Epidermal melanocyte (primary cell): Measurements from ENCODE around the genes LCMT1 and GTF3C1.

DNA sequence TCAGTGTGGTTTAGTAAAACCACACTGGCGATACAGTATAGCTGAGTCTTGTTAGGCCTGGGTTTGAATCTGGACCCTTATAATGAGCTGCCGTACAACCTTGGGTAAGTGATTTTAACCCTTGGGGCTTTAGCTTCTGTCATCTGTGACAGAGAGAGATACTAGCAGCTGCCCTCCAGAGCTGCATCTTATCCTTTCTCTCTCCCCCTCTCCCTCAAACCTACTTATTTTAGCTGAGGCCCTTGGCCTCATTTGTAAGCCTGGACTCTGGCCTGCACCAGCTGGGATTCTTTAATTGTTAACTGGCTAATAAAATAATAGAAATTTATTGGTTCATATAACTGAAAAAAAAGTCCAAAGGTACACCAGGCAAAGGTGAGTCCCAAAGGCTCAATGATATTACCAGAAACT is 9.8 kb downstream of the CHP2 start:
- RRBS: no CpG with 5 or more reads among the region's 2 CpGs

- RRBS: no CpG with 5 or more reads among the region's 47 CpGs
These were observed at the start of gene LCMT1 for GRCh38 chr16:25111677-25112317. TSS of gene LCMT1 (plus strand) at chr16:25111742.

DNA sequence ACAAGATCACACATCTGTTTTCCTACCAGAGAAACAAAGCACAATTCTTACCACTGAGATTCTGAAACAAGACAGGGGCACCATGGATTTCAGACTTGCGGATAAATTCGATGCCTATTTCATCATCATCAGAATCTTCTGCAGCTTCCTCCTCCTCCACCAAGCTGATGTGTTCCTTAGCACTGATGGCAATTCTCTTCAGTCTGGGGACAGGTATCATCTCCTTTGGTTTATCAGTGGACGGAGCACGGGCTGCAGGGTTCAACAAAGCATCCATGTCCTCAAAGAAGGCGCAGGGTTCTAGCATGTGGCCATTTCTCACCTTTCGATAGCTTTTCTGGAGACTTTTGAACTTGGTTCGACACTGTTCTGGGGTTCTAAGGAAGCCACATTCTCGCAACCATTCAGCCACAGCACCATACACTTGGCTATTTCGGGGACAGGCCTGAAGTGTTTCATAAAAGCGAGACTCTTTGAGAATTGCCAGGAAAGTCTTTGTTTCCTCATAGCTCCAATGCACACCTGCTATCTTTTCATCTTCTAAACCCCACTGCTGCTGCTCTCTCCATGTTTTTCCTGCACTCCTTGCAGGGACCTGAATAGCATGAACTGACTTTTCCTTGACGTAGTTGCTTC is 10.9 kb downstream of the ZKSCAN2 start:
- RRBS: no CpG with 5 or more reads among the region's 11 CpGs

DNA sequence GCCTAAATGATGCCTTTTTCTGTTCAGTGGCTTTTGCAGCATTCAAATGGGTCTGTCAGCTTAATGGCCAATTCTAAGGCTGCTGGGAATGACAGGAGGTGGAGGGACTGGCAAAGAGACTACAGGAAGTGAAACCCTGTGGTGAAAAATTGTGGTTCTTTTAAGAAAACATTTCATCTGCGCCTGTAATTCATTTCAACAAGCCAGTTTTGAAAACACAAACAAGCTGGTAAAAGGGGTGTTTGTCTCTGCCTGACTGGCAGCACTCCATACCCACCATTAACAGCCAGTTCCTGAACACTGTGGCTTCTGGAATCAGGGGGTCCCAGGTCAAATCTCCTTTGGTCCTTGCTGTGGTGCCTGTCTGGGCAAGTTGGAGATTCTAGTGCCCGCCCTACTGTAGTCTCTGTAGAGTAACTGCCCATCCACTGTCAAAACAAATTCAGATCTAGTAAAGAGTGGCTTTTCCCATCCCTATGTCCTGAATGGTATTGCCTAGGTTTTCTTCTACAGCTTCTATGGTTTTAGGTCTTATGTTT is 3.5 kb upstream of the KDM8 start:
- RRBS: no CpG with 5 or more reads among the region's 2 CpGs

DNA sequence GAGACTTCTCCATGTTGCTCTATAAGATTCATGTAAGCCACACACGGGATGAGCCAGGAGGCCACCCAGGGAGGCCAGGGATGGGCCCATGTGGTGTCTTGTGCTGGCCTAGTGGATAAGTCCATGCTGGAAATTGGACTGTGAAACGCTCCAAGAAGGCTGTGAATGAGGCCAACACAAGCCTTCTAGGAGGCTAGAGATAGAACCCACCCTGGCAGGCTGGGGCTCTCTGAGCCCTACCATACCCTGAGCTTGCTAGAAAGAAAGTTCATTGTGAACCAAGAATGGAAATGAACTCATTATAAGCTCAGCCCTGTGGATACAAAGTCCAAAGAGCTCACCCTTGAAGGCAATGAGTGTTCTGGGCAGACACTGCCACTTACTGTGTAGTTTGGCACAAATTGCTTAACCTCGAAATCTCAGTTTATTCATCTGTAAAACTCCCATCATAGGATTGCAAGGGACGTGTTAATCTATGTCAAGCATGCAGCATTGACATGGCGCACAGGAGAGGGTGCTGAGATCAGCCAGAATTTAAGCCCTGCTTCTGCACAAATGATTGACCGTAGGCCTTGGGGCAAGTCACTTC is 5.4 kb downstream of the KDM8 start:
- RRBS: no CpG with 5 or more reads among the region's 6 CpGs

DNA sequence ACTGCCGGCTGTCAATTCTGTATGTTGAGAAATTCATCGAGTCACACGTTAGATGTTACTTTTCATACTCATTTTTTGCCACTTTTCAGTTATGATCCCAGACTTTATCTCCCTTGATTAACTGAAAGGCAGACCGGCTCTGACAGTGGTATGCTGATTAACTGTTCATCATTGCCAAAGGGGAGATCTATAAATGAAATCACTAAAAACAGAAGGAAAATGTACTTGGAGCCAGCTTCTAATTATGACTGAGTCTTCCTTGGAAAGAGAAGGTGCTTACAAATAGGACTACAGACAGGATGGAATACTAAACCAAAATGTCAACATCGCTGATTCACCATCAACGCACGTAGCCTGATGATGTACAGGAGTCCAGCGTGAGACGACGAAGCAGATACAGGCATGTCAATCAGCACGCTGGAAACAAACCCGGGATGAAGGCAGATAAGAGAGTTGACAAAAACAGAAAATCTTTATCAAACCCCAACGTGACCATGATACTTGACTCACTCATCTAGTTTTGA is 22.8 kb downstream of the NSMCE1 start:
- RRBS: no CpG with 5 or more reads among the region's 13 CpGs

GRCh38 chr16:27314930-27315948 is 1.5 kb downstream of the IL4R start:
- RRBS: 42% methylated on average over 2 of the region's 10 CpGs

- RRBS: no CpG with 5 or more reads among the region's 6 CpGs
These were observed 19.2 kb downstream of the IL4R start for GRCh38 chr16:27332893-27333451.

- RRBS: no CpG with 5 or more reads among the region's 7 CpGs
These were observed 26.9 kb downstream of the IL4R start for GRCh38 chr16:27340656-27341156.

GRCh38 chr16:27356590-27357111 is 42.9 kb downstream of the IL4R start:
- RRBS: no CpG with 5 or more reads among the region's 7 CpGs

GRCh38 chr16:27377645-27378163 is 24.3 kb upstream of the IL21R start:
- RRBS: no CpG with 5 or more reads among the region's 2 CpGs

- RRBS: no CpG with 5 or more reads among the region's 16 CpGs
These were observed 1.5 kb downstream of the IL21R start for GRCh38 chr16:27403251-27404007.

DNA sequence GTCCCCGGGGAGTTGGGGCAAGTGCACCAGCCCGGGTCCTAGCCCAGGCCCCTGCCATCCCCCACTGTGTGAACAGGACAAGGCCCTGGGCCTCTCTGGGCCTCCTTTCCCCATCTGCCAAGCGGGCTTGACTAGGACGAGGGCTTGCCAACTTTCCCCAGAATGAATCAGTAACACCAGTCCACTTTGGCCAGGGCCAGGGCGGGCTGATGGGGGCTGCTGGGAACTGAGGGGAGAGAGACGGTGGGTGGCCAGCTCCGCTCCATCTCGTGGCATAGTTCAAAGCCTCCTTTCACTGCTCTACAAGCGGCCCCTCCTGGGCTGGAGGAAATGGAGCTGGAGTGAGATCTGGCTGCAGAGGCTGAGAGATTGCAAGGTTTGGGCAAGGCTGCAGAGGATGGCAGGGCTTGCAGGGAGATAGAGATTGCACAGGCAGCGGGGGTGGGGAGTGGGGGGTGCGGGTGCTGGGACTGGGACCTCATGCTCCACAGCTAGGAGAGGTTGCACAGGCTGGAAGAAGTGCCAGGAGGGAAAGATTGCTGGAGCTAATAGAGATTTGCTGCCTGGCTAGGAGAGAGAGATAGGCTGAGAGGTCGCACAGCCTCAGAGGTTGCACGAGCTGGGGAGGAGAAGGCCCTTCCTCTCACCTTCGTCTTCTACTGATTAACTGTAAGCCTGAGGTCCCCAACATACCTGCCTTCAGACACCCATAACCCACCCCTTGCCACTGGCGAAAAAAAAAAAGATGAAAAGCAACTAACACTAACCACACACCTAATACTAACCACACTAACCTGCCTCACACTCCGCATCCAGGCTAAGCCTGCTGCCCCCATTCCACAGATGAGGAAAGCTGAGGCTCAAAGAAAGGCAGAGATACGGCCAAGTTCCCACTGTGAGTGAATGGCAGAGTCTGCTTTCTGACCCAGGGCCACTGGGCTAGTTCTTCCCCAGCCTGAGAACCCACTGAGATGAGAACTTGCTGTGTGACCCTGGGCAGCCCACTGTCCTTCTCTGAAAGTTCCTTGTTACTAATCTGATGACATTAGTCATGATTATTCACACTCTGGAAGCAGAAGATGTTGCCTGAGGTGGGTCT is 4.3 kb downstream of the IL21R start:
- RRBS: no CpG with 5 or more reads among the region's 17 CpGs

- RRBS: no CpG with 5 or more reads among the region's 6 CpGs
These were observed 6.0 kb downstream of the IL21R start for GRCh38 chr16:27407842-27408522.

GRCh38 chr16:27446619-27447265 is 44.8 kb downstream of the IL21R start:
- RRBS: no CpG with 5 or more reads among the region's 4 CpGs

DNA sequence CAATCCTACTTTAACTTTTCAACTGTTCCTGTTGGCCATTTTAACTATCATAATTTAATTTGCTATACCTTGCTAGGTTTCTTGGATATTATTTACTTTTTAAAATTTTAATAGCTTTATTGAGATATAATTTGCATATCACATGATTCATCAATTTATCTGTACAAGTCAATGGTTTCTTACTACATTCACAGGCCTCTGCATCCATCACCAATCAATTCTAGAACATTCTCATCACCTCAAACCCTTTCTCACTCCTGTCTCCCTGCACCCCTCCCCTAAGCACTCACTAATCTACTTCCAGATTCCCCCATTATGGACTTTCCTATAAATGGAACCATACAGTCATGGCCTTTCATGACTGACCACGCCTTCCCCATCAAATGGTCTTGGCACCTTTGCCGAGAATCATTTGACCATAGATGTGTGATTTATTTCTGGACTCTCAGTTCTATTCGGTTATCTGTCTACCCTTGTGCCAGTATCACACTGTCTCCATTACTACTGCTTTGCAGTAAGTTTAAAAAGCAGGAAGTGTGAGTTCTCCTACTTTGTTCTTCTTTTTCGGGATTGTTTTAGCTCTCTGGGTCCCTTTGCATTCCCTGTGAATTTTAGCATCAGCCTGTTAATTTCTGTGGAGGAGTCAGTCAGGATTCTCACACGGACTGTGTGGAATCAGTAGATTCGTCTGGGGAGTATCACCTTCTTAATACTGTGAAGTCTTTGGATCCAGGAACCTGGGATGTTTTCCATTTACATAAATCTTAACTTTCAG is 27.5 kb downstream of the GTF3C1 start:
- RRBS: no CpG with 5 or more reads among the region's 6 CpGs

DNA sequence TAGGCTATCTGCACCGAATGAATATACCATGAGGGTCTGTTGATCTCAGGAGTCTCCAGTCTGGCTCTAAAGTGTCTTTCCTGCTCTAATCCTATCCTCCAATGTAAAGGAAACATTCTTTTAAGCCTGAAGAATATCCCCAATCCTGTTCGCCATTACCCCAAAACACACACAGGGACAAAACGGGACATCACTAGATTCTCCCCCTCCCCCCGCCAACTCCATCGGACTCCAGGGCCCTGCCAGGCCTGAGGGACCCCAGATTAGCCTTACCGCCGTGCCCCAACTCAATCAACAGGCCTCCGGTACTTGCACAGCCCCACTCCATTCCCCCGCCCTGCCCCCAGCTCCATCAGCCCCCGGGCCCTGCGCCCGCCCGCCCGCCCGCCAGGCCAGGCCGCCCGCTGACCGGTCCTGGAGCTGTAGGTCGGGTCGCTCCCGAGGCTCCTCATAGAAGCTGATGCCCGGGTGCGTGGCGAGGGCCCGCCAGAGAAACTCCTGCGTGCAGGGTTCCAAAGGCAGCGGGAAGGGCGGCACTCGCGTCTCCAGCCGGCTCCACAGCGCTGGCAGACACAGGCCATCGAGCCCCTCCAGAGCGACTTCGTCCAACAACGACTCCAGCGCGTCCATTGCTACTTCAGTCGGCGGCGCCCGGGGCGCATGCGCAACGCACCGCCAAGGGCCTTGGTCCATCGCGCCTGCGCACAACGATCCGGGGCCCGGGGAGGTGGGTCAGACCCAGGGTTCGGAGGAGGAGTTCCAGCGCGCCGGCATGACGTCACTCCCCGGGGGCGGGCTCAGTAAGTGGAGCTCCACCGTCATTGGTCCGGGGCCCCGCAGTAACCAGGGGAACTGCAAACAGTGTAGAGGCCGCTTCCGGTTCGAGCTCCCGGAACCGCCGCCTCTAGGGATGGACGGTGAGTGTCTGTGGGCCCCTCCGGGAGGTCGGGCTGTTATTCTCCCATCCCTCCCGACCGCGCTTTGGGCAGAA is at the start of gene GTF3C1:
TSS of gene GTF3C1 (minus strand) at position 653 of the 991 bp plus-strand sequence.
- RRBS: 3% methylated on average over 55 of the region's 74 CpGs

- RRBS: no CpG with 5 or more reads among the region's 18 CpGs
These were observed 190.5 kb downstream of the KATNIP start for GRCh38 chr16:27740202-27741057.

GRCh38 chr16:28121388-28121976 is 58.0 kb upstream of the GSG1L start:
- RRBS: no CpG with 5 or more reads among the region's 3 CpGs

GRCh38 chr16:28171762-28172216 is 40.0 kb downstream of the XPO6 start:
- RRBS: no CpG with 5 or more reads among the region's 2 CpGs